Epithelial cell of esophagus (primary cell): Measurements from ENCODE around the gene MRPS24.

GRCh38 chr7:41695571-41696942, 6.8 kb downstream of the INHBA start:
- RRBS, result no CpG with 5 or more reads among the region's 29 CpGs

- RRBS, result no CpG with 5 or more reads among the region's 16 CpGs
Observed at GRCh38 chr7:41943024-41943516, 240.2 kb upstream of the INHBA start.

GRCh38 chr7:42236271-42236975, 586 bp downstream of the GLI3 start:
- RRBS, result 1% methylated on average over 14 of the region's 76 CpGs

DNA sequence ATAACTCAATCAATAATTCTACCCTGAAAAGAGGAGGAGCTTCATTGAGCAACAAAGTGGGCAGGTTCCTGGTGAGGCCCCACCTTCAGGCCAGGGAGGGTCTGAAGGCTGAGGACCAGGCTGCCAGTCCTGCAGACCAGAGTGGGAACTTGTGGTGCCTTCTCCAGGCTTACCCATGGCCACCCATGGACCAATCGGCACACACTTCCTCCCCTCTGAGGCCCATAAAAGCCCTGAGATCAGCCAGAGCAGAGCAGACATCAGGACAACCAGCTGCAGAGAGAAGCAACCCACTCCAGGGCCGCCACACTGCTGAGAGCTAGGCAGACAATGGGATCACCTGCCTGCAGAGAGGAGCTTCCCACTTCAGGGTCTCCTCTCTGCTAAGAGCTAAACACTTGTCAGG, 34.1 kb downstream of the C7orf25 start:
- RRBS, result no CpG with 5 or more reads among the region's 2 CpGs

DNA sequence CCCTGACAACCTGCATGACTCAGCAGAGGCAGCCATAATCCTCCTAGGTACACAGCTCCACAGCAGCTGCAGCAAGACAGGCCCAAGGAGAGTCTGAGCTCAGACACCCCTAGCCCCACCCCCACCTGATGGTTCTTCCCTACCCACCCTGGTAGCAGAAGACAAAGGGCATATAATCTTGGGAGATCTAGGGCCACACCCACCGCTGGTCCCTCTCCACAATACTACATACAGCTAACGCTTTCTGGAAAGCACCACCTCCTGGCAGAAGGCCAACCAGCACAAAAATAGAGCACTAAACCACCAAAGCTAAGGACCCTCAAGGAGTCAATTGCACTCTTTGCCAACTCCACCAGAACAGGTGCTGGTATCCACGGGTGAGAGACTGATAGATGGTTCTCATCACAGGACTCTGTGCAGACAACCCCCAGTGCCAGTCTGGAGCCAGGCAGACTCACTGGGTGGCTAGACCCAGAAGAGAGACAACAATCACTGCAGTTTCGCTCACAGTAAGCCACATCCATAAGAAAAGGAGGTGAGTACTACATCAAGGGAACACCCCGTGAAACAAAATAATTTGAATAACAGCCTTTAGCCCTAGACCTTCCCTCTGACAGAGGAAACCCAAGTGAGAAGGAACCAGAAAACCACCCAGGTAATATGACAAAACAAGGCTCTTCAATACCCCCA, 18.2 kb downstream of the C7orf25 start:
- RRBS, result no CpG with 5 or more reads among the region's 5 CpGs

DNA sequence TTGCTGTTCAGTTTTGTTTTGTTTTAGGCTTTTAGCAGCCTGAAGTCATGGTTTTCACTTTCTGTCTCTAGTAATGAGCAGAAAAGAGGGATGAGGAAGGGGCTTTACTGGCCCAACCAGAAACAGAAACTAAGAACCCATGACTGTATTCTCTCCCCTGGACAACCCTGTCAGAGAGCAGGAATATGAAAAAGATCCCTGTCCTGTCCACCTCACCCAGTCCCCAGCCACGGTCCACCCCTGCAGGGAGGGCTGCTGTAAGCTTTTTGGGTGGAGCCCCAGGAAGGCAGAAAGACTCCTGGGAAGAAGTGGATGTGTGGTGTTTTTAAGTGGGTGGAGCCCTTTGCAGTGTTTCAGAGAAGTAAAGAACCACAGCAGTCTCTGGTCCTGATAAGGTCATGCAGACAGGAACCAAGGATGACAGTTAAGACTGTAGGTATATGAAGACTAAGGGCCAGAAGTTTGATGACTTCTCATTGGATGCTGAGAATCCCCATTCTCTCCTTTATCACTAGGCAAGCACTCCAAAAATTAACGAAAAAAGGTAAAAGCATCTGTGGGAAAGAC, 13.8 kb downstream of the MRPL32 start:
- RRBS, result no CpG with 5 or more reads among the region's 2 CpGs

DNA sequence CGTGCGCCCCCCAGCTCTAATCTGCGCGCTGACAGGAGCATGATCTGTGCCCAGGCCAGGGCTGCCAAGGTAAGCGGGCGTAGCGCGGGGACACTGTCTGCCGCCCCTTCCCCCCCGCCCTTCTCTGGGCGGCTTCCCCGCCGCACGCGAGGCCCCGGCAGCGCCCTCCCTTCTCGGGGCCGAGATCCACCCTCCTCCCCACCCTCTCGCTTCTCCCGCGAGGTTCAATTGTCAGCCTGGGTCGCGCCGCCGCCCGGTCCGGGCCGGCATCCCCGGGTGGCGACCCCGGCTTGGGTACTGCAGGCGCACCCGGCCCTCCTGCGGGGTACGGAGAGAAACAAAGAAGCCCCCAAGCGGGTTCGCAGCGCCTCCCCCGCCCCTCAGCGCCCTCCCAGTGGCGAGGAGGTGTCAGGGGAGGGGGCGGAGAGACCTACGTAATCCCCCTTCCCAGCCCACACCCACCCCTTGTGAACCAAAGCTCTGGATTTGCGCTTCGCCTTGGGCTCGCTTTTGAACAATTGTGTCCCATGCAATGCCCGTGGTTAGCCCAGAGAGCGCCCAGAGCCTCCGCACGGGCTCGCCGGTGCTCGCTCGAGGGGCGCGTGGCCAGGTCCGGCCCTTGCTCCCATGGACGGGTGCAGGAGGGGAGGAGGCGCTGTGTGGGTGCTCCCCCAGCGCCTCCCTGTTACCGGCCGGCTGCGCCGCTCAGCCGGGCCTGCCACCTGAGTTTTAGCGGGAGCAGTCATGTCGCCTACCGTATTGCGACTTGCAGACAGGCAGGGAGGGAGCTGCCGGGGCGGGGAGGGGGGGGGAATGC, 630 bp downstream of the HECW1 start:
- RRBS, result 1% methylated on average over 13 of the region's 72 CpGs

GRCh38 chr7:43572306-43573107, 10.4 kb upstream of the STK17A start:
- RRBS, result no CpG with 5 or more reads among the region's 2 CpGs

DNA sequence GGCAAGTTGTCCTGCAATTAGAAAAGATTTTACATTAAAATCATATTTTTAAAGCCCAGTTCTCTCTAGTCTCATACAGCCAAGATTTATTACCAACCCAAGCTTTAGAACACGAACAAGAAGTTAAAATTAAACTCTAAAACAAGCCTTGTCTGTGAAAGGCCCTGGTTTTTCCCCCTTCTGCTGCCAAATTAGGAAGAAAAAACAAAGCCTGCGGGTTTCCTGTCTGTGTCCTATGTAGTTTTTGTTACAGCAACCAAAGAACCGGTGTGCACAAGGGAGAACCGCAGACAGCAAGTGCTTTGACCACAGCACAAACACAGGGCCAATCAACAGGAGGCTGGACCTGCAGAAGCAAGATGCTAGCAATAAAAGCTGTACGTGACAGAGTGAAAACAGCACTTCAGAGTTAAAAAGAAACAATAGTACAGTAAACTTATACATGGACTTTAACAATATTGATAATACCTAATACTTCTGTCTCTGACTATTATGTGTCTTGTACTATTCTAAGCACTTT, 65.8 kb downstream of the STK17A start:
- RRBS, result no CpG with 5 or more reads among the region's 5 CpGs

GRCh38 chr7:43650361-43651000, 67.6 kb downstream of the STK17A start:
- RRBS, result no CpG with 5 or more reads among the region's 9 CpGs

DNA sequence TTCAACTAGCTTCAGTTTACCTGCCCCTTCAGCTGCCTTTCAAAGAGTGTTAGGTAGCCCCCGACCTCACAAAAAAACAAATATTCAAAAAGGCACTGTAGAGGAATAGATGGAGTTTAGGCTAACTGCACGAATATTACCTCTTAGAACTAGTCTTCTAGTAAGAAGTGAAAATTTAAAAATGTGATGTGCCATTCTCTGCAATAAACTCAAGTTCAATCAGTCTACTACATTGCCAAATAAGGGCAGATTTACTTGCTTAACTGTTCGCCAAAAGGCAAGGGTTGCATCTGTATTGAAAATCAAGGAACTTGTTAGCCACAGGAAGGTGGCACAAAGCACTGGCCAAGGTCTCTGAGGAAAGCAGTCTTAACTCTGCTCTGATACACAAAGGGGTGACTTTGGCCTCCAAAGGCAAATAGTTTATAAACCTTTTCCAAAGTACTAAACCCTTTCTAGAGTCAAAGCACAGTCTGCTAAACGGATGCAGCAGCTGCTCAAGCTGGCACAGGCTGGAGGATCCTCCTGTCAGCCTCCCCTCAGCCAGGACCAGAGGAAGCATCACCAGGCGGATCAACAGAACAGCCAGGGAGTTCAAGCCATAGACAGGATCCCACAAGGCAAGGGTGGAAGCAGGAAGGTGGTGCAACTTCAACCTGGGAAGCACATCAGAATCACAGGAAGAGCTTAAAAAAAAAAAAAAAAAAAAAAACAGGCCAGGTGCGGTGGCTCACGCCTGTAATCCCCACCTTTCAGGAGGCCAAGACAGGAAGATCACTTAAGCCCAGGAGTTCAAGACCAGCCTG, 68.3 kb downstream of the STK17A start:
- RRBS, result no CpG with 5 or more reads among the region's 7 CpGs

GRCh38 chr7:43868613-43869828, at the start of gene MRPS24:
MRPS24 (minus strand) TSS chr7:43869517.
- RRBS, result 2% methylated on average over 18 of the region's 84 CpGs

DNA sequence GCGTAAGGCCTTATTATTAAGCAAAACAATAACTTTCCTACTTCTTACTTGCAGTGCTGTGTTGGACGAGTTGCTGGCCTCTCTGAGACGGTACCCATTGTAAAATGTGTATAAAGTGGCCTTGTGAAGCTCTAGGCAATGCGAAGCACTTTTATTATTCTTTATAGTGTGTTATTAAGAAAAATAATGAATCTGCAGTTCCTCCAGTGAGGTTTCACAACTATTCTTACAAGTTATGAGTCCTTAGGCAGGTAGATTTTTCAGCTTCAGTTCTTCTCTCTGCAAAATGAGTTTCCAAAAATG, 519 bp upstream of the URGCP start:
- RRBS, result no CpG with 5 or more reads among the region's 4 CpGs

- RRBS, result no CpG with 5 or more reads among the region's 7 CpGs
Observed at GRCh38 chr7:43952809-43953412, 26.7 kb downstream of the UBE2D4 start.

DNA sequence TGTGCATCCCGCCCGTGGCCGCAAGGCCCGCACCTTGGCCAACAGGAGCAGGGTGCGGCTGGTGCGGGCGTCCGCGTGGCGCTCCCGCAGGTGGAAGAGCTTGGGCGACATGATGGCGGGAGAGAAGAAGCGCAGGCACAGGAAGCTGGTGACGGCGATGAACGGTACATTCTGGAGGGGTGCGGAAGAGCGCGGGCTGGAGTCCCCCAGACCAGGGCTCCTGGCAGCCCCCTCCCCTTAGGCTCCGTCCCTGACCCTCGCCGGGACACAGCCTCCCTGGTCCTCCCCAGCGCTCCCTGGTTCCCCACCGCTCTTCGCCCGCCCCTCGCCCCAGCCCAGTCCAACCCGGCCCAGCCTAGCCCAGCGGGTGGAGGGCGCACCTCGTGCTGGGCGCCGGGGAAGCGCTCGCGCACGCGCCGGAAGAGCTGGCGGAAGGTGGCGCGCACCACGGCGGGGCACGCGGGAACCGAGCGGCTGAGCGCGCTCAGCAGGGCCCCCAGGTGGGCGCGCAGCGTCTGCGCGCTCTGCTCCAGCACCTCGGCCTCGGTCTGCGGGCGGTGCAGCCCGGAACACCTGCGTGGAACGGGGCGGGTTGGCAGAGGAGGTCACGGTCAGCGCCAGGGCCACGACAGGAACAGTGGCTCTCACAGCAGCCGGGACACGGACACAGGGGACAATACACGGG, 4.2 kb upstream of the DBNL start:
- RRBS, result 2% methylated on average over 8 of the region's 70 CpGs

GRCh38 chr7:44078148-44079113, 3.9 kb downstream of the POLM start:
- RRBS, result no CpG with 5 or more reads among the region's 17 CpGs

- RRBS, result no CpG with 5 or more reads among the region's 15 CpGs
Observed at GRCh38 chr7:44104891-44105165, 683 bp downstream of the AEBP1 start.

DNA sequence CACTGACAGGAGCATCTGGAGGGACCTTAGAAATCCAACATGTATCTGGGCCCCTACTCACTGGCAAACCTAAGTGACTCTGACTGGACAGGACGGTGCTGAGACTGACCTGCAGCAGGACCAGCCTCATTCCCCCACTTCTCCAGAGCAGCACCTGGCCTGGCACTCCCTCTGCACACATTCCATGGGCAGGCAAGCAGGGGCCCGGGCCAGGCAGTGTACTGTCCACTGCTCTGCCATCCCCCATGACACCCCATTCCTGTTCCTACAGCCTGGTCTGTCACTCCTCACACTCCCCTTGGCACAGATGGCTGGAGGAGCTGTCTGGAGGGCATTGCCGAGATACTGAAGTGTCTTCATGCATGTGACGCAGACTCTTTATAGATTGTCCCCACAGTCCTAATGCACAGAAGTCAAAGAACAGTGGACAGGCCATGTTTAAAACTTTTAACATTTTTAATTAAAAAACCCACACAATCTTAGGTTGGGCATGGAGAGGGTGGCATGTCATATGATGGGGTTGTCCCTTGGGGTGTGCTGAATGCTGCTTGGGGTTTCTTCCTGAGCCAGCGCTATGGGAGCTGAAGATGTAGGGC, 2.8 kb upstream of the MYL7 start:
- RRBS, result no CpG with 5 or more reads among the region's 5 CpGs

- RRBS, result no CpG with 5 or more reads among the region's 3 CpGs
Observed at GRCh38 chr7:44159322-44159521, 18.1 kb upstream of the MYL7 start.

- RRBS, result no CpG with 5 or more reads among the region's 9 CpGs
Observed at GRCh38 chr7:44467703-44468091, 22.8 kb downstream of the NUDCD3 start.